WTC11 (cell line): Measurements from ENCODE around the genes IDH3A, FAH, ABHD17C and CEMIP.

- PRO-cap: no peak
Observed at GRCh38 chr15:78061848-78062474, 15.6 kb downstream of the TBC1D2B start.

GRCh38 chr15:78148999-78149438 lies at the start of gene IDH3A:
IDH3A (plus strand) TSS chr15:78149362.
- PRO-cap: bidirectional peak, plus-strand start at chr15:78149362, minus-strand start at chr15:78149124

- PRO-cap: no peak
Observed at GRCh38 chr15:78213288-78213596, 21.1 kb downstream of the ACSBG1 start.

DNA sequence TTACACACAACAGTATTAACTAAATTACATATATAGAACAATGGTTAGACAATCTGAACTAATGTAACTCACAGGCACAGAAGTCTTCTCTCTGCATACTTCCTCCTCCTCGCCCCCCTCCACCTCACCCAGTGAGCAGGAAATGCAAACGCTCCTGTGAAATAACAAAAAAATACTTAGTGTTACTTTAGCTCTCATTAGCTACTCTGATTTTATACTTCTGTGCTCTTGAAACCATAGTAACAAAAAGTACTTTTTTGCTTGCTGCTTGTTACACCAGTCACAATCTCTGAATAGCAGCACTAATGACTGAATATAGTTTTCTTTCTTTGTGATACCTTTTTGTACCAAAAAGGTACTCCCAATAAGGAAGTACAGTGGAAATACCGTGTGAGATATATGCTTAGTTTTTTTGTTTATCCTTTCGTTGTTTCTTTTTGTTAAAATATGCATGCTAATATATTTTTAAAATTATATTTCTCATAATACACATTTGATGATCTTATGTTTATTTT lies 23.6 kb downstream of the IREB2 start:
- PRO-cap: no peak

DNA sequence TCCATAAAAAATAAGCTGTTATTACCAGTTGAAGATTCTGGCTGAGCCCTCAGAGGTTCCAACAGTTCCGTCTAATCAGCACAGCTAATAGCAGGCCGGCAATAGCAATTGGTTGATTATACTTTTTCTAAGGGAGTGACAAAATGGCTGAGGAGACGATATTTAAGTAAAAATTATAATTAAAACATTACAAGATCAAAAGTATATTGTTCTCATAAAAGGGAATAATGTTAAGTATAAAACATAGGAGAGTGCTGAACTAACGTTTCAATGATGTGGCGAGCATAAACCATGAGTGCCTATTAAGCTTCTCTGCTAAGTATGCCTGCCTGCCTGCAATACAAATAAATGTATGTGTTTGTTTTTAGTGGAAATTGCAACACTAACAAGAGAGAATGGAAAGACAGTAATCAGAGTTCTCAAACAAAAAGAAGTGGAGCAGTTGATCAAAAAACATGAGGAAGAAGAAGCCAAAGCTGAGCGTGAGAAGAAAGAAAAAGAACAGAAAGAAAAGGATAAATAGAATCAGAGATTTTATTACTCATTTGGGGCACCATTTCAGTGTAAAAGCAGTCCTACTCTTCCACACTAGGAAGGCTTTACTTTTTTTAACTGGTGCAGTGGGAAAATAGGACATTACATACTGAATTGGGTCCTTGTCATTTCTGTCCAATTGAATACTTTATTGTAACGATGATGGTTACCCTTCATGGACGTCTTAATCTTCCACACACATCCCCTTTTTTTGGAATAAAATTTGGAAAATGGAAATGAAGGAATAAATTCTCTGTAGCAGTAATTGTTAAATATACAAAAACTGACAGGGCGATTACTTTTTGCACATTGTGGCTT lies 8.4 kb downstream of the PSMA4 start:
- PRO-cap: no peak

GRCh38 chr15:78565983-78566706 lies 825 bp downstream of the CHRNA5 start:
- PRO-cap: bidirectional peak, plus-strand start at chr15:78566208, minus-strand start at chr15:78566200

- PRO-cap: no peak
Observed at GRCh38 chr15:78650966-78651400, 10.0 kb upstream of the CHRNB4 start.

GRCh38 chr15:78750842-78751476 lies 60.3 kb downstream of the ADAMTS7 start:
- PRO-cap: unidirectional peak, minus-strand start at chr15:78751103

GRCh38 chr15:78932002-78933273 lies 12.4 kb downstream of the CTSH start:
- PRO-cap: no peak

DNA sequence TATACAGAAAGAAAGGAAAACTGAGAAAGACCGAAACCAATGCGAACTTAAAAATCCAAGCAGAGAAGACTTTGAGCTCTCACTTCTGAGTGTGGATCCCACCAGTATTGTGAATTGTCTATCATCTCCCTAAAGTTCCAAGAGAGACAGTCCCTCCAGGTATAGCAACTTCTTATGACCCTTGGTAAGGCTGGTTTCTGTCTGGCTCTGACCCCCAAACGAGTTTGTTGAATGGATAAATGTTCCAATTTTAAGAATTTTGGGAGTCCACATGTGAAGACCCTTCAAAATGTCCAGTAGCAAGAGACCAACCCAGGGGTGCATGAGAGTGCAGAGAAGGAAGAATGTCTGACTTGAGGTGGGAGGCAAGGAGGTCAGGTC lies 53.7 kb downstream of the RASGRF1 start:
- PRO-cap: no peak

GRCh38 chr15:79136532-79136731 lies 45.9 kb upstream of the RASGRF1 start:
- PRO-cap: no peak

DNA sequence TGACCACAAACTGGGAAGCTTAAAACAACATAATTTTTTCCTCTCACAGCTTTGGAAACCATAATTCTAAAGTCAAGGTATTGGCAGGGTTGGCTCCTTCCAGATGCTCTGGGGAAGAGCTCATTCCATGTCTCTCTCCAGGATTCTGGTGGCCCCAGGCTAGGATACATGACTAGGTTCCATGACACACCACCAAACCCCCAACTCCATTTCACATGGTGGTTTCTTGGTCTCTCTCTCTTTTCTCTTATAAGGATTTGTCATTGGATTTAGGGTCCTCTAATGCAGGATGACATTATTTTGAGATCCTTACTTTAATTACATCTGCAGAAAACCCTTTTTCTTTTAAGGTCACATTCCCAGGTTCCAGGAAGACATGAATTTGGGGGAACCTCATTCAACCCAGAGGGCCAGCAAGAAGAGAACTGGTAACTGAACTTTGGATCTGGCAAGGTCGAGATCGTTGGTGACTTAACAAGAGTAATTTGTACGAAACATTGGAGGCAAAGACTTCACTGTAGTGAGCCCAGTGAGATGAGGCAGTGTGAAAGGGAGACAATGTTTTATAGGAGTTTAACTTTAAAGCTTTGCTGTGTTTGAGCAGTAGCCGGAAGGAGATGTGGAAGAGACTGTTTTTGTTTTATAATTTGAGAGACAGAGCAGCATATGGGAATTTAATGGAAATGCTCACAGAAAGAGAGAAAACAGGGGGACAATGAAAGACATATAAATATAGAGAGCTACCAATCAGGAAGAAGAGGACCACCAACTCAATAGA lies 33.6 kb downstream of the TMED3 start:
- PRO-cap: no peak

DNA sequence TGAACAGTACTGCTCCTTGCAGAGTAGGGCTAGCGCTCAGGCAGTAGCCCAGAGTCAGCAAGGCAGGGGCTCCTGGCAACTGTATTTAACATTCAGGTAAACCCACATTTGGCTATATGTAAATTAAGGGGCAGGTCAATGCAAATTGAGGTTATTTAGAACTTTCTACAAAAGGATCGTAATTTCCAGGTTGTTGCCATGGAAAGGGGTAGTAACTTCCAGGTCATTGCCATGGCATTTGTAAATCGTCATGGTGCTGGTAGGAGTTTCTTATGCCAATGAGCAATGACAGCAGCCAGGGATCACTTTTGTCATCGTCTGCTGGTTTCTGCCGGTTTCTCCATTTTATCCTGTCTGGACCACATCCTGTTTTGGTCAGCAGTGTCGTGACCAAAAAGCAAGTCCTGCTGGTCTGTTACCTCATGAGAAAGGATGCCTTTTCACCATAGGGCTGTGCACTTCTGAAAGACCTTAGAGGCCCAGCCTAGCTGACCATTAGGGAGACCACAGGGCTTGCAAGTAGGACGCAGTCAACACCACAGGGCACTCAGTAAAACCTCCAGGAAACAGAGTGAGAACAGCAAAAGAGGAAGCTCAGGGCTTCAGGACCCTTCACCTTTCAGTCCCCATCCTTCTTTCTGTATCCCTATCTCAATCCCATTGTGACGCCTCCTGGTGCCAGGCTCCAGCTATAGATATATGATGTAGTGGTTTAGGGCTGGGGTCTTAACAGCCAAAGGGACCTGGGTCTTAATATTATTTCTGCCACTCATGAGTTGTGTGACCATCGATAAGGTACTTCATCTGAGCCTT lies 24.1 kb downstream of the MTHFS start:
- PRO-cap: no peak

- PRO-cap: no peak
Observed at GRCh38 chr15:80017082-80017555, 42.4 kb upstream of the ZFAND6 start.

DNA sequence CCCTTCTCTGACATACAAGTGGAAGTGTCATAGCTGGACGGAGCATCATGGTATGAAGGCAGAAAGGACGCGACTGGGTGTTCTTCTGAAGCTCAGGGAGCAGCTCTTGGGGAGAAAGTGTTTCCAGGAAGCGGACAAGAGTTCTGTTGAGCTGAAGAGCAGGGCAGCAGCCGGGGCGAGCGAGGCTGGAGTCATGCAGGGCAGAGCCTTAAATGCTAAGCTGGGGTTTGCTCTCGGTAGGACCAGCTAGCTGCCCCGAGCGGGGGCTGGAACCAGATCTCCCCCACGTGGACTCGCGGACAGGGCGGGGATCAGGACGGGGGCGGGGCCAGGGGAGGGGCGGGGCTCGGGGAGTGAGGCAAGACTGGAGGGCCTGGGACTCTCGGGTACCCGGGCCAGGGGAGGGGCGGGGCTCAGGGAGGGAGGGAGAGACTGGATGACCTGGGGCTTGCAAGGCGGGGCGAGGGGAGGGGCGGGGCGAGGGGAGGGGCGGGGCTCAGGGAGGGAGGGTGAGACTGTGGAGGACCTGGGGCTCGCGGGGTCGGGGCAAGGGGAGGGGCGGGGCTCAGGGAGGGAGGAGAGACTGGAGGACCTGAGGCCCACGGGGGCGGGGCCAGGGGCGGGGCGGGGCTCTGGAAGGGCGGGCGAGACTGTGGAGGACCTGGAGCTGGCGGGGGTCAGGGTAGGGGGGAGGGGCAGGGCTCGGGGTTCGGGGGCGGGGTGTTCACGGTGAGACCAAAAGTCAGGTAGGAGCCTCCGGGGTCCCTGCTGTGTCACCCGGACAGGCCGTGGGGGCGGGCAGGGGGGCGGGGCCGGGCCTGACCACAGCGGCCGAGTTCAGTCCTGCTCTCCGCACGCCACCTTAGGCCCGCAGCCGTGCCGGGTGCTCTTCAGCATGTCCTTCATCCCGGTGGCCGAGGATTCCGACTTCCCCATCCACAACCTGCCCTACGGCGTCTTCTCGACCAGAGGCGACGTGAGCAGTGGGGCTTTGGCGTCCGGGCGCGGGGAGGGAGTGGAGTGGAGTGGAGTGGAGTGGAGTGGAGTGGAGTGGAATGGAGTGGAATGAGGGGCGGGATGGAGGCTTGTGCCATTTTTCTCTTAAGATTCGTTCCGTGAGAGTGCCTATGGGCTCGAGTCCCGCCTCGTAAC lies at the start of gene FAH:
FAH (plus strand) TSS at position 840 of the 1,152 bp plus-strand sequence.
- PRO-cap: bidirectional peak, plus-strand start at position 137 of the sequence, minus-strand start at position 145 of the sequence; unidirectional peak, minus-strand start at position 222 of the sequence; unidirectional peak, plus-strand start at position 855 of the sequence

DNA sequence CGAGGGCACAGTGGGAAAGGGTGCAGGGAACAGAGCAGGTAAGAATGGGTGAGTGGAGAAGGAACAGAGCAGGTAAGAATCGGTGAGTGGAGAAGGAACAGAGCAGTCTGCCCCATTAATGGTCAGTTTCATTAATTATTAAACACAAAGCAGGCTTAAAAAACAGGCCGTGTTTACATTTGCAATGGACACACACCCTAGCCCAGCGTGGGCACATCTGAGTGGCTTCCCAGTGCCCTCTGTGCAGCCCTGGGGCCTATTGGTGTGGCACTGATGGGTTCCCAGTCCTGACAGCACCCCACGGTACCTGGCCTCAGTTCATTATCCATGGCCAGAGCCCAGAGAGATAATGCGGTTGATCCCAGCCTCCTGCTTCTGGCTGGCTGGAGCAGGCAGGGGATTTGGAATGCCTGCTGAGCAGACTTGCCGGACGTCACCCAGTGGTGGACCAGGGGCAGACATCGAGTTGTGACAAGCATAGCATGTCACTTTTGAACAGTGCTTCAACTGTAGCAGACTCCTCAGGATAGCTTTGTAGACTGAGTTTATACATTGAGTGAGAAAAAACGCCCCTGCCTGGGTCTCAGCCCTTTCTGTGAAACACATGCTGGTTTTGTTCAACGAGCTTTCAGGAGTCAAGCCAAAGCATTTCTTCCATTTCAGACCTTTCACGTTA lies 110.5 kb upstream of the ABHD17C start:
- PRO-cap: no peak

DNA sequence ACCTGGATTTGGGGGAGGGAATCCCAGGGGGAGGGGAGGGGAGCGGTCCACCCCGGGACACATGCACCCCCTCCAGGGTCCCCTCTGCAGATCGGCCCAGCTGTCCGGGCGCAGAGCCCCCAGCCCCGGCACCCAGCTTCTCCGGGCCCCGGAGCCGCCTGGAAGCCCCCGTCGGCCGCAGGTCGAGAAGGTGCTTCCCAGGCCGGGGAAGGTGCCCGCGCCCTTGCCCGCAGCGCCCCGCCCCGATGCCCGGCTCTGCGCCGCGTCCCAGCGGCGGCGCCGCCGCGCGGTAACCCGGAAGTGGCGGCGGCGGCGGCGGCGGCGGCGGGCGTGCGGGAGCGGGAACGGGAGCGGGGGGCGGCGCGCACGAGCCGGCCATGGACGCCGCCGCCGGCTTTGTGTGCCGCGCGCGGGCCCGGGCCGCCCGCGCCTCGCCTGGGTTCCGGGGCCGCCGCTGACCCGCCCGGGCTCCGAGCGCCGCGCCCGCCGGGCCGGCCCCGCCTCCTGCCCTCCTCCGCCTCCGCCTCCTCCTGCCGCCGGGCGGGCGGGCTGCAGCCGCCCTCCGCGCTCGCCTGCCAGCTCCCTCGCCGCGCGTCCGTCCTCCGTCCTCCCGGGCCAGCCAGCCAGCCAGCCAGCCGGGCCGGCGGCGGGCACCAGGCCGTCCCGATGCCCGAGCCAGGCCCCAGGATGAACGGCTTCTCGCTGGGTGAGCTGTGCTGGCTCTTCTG lies at the start of gene ABHD17C:
ABHD17C (plus strand) TSS at position 547 of the 728 bp plus-strand sequence.
- PRO-cap: bidirectional peak, plus-strand start at position 338 of the sequence, minus-strand start at position 302 of the sequence; bidirectional peak, plus-strand start at position 399 of the sequence, minus-strand start at position 381 of the sequence; bidirectional peak, plus-strand start outside the sequence, minus-strand start at position 689 of the sequence

- PRO-cap: bidirectional peak, plus-strand start at chr15:80695653, minus-strand start at chr15:80695452; bidirectional peak, plus-strand start at chr15:80695985, minus-strand start at chr15:80695718
Observed at GRCh38 chr15:80695492-80696125, 499 bp downstream of the ABHD17C start.

DNA sequence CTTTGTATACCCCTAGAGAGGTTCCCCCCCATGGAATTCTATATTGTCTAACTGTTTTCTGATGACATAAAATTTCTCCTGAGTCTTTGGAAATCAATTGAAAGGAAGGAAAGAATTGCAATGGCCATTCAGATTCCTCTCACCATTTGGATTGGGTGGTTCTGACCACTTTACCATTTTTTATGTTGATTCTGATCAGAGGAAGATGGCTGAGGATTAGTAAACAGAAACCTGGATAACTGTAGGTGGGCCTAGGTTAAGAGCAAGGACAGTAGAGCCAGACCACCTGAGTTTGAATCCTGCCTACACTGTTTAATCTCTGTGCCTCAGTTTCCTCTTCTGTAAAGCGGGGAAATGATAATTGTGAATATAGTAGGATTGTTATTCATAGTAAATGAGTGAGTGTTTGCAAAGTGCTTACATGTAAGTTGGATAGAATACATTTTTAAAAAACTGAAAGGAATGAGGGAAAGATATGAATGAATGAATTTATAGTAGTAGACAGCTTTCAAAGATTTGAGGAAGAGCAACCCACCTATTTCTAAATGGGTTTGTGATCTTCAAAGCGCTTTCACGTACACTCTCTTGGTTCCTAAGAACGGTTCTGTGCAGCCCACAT lies 20.1 kb downstream of the ABHD17C start:
- PRO-cap: no peak

DNA sequence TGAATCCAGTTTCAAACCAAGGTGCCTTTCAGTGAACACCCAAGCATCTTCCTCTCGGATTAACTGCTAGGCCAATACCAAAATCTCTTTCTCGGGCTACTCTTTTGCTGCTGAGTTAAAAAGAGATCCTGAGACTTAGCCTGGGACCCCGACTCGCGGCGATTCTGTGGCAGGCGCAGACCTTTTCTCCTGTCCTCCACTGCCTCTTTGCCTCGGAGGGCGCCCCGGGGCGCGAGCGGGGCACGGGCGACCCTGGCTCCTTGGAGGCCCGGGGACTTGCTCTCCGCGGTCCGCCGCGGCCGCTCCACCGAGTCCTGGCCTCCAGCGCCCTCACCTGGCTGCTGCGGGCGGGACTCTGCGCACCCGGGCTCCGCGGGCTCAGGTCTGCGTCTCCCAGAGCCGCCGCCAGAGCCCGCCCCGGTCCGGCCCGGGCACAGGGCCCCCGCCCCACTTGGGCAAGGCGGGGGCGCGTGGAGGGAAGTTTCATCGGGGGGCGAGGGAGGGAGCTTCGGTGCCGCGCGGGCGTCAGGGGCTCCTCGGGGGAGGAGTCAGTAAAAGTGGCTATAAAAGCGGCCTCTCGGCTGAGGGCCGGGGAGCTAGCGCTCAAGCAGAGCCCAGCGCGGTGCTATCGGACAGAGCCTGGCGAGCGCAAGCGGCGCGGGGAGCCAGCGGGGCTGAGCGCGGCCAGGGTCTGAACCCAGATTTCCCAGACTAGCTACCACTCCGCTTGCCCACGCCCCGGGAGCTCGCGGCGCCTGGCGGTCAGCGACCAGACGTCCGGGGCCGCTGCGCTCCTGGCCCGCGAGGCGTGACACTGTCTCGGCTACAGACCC lies at the start of gene CEMIP:
CEMIP (plus strand) TSS at position 593 of the 833 bp plus-strand sequence.
- PRO-cap: bidirectional peak, plus-strand start at position 599 of the sequence, minus-strand start at position 314 of the sequence